ENCODE data around the gene PLEKHM2.

GRCh38 chr1:15322940-15323553 lies 76.0 kb downstream of the FHAD1 start:
- PRO-cap = no peak

DNA sequence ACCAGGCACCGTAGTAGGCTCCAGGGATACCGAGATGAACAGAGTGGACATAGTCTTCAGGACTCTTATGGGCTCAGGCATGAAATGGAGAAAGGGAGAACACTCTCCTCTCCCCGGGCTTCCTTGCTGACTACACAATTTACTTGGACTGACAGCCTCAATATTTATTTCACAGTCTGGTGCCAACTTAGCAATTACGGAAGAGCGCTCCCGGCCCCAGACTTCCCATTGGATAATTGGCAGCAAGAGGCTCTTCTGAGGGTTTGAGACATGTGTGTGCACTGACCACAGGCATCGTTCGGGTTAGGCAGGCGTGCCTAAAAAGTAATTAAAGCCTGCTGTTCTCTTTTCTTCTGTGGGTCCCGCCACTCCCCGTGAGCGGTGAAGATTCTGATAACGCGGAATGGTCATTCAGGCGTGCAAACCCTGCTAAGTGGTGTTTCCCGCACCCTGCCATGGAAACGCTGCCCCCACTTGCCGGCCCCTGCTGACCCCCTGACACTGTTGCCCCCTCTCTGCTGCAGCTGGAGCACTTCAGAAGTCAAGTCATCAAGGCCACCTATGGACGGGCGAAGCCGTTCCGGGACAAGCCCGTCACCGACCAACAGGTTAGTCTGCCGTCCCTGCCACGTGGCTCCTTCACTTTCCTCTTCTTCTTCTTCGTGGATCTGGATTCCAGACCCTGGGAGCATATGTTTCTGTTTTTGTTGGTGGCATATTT lies 79.7 kb downstream of the FHAD1 start:
- PRO-cap = no peak

- PRO-cap = unidirectional peak, minus-strand start at chr1:15338085
Observed at GRCh38 chr1:15337603-15338455, 71.9 kb upstream of the EFHD2 start.

DNA sequence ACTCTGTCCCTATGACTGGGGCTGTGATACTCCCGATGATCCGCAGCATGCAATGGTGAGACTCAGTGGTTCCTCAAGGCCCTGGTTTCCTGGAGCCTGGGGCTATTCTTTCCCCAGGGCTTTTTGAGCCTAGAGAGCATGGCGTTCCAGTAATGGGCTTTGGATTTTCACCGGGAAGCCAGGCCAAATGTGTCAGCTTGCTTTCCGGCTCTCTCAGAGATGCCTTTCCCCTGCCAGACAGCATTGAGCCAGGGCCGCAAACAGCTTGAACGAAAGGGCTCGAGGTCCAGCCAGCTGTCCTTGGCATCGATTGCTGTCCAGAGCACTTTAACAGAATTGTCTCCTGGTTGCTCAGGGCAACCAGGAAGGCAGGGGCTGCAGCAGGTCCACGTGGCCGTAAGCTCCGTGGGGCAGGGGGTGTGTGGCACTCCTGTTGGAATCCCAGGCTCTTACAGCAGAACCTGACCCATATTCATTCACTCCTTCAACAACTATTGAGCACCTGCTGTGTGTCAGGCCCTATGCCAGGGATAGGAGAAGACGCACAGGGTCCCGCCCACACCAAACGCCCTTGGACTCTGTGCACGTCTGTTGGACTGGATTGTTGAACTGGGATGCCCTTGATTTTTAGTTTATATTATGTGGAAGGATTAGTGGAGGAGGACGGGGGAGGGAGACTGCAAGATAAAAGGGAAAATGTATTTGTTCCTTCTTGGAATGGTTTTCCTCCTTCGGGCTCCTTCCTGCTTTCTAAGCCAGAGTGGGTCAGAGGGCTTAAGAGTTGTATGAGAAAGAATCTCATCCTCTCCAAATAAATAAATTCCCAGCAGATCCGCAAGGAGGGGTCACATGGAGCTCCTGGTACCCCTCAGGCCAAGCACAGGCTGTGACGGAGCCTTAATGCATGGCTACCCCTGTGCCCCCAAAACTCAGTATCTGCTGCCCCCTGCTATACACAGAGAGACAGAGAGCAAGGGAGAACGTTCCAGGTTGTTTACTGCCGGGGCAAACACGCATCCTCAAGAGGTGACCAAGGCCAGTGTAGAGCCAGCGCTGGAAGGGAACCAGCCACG lies 38.7 kb upstream of the EFHD2 start:
- PRO-cap = no peak

GRCh38 chr1:15430255-15430578 lies 8.0 kb upstream of the CTRC start:
- PRO-cap = no peak

DNA sequence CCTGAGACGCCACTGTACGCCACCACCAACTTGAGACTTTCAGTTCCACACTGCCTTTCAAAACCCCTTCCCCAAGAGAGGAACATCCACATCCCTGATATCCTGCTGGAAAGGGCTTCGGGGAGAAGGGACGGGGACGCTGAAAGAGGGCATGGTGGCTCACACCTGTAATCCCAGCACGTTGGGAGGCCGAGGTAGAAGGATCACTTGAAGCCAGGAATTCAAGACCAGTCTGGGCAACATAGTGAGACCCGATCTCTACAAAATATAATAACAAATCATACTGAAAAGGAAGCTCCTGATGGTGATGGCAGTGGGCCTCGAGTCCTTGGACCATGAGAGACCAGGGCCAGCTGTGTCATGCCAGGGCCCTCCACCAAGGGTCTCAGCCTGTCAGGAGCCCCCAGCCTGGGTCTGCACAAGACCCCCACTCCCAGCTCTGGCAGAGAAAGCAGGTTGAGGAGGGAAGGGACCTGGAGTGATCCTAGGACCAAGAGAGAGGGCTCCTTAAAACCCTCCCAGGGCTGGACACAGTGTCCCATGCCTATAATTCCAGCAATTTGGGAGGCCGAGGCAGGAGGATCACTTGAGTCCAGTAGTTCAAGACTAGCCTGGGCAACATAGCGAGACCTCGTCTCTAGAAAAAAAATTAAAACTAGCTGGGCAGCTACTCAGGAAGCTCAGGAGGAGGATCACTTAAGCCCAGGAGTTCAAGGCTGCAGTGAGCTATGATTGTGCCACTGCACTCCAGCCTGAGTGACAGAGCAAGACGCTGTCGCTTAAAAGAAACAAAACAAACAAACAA lies 6.6 kb upstream of the CTRC start:
- PRO-cap = no peak

DNA sequence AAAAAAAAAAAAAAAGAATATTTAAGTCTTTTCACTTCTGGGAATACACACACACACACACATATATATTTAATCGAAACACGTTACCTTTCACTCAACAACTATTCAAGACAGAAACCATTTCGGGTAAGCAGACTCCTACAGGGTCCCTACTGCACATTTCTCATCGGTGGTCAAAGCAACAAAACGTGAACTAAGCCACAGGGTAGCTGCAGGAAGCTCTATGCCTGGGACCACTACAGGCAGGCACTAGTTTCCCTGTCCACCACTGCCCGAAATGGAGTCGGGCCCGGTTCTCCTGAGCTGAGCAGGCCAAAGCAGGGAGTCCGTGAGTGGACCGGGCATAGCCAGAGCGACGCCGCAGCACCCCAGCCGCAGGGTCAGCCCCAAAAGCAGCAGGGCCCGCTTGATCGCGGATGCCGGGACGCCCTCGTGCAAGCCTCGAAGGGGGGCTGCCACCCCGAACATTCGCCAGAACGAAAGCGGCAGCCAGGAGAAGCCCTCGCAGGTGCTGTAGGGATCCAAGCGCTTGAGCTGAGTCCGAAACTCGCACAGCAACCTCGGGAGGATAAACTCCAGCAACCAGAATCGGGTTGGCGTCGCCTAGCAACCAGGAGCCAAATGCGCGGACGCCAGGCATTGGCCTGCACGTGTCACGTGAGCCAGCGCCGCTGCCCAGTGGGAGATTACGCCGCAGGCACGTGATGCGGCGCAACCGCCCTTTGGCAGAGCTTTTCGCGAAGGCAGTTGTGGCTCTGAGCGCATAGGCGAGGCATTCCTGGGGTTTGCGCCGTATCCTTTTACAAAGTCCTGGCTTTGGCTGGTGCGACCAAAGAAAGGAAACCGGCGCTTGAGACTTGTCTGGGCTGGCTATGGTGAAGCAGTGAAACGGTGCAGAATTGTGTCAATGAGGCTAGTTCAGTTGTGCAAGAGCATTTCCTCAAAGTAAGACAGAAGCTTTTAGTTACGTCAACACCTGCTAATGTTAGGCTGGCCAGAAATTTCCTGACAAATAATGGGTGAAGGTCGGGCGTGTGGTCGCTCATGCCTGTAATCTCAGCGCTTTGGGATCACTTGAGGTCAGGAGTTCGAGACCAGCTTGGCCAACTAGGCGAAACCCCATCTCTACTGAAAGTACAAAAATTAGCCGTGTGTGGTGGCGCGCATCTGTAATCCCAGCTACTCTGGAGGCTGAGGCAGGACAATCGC lies 13.9 kb upstream of the DDI2 start:
- PRO-cap = bidirectional peak, plus-strand start at position 746 of the sequence, minus-strand start at position 590 of the sequence

DNA sequence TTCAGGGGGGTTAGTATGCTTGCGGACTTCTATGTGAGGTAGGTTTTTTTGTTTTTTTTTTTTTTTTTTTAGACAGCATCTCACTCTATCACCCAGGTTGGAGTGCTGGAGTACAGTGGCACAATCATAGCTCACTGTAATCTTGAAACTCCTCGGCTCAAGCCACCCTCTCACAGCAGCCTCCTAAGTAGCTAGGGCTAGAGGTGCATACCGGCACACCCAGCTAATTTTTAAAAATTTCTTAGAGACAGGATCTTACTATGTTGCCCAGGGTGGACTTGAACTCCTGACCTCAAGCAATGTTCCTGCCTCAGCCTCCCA lies 6.5 kb upstream of the PLEKHM2 start:
- PRO-cap = no peak

DNA sequence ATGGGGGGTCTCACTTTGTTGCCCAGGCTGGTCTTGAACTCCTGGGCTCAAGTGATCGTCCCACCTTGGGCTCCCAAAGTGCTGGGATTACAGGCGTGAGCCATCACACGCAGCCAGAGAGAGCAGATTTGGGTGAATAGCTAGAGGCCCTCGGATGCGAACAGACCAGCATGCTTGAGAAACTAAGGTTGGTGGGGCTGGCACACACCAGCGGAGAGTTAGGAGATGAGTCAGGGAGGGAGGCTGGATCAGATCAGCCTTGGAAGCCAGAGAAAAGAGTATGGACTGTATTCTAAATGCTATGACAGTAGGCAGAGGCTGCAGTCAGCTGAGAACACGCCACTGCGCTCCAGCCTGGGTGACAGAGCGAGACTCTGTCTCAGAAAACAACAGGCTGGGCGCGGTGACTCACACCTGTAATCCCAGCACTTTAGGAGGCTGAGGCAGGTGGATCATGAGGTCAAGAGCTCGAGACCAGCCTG lies 4.0 kb upstream of the PLEKHM2 start:
- PRO-cap = no peak

- PRO-cap = no peak
Observed at GRCh38 chr1:15680893-15681267, 3.2 kb upstream of the PLEKHM2 start.

DNA sequence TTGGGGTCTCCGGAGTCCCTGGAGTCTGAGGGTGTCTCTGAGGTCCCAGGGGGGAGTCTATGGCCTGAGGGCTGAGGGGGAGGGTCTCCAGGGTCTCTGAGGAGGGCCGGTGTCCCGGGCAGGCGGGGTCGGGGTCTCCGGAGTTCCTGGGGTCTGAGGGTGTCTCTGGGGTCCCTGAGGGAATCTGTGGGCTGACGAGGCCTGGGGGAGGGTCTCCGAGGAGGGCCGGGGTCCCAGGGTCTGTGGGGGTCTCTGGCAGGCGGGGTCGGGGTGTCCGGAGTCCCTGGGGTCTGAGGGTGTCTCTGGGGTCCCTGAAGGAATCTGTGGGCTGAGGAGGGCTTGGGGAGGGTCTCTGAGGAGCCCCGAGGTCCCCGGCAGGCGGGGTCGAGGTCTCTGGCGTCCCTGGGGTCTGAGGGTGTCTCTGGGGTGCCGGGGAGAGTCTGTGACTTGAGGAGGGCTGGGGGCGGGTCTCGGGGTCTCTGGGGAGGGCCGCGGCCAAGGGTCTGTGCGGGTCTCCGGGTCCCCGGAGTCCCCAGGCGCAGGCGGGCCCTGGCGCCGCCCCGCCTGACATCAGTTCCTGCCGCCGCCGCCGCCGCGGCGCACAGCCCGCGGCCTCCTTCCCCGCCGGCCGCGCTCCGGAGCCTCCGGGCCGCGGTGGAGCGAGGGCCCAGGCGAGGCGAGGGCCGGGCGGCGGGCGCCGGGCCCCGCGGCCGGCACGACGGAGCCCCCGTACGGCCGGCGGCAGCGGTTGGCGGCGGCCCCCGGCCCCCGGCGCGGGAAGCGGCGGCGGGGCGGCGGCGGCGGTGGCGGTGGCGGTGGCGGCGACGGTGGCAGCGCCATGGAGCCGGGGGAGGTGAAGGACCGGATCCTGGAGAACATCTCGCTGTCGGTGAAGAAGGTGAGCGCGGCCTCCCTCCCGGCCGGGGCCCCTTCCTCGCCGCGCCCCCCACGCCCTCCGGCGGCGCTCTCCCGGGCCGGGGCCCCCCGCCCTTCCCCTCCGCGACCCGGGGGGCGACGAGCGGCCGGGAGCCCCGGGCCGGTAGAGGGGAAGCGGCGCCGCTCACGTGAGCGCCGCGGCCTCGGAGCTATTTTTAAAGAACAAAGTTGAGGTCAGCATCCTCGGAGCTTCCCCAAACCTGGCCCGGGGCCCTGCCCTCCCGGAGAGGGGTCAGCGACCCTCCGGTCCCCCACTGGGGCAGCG lies at the start of gene PLEKHM2:
Gene PLEKHM2 (plus strand): TSS at position 600 of the 1,201 bp plus-strand sequence.
- PRO-cap = bidirectional peak, plus-strand start at position 573 of the sequence, minus-strand start at position 572 of the sequence; bidirectional peak, plus-strand start outside the sequence, minus-strand start at position 1,066 of the sequence

GRCh38 chr1:15714440-15714894 lies 21.6 kb upstream of the SLC25A34 start:
- PRO-cap = bidirectional peak, plus-strand start at chr1:15714813, minus-strand start at chr1:15714609

DNA sequence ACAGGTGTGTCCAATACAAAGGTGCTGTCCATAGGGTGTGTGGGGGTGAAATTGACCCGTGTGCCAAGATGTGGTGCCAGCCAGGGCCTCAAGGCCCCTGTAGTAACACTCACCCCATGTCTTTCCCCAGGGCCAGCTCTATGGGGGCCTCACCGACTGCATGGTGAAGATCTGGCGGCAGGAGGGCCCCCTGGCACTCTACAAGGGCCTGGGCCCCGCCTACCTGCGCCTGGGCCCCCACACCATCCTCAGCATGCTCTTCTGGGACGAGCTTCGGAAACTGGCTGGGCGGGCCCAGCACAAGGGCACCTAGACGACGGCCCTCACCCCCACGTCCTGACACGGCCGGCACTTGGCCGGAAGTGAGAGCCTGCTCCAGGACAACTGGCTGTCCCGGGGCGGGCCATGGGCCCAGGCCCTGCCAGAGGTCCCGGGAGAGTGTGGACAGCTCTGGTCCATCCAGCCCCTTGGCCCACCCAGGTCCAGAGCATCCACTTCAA lies 3.1 kb downstream of the SLC25A34 start:
- PRO-cap = no peak

DNA sequence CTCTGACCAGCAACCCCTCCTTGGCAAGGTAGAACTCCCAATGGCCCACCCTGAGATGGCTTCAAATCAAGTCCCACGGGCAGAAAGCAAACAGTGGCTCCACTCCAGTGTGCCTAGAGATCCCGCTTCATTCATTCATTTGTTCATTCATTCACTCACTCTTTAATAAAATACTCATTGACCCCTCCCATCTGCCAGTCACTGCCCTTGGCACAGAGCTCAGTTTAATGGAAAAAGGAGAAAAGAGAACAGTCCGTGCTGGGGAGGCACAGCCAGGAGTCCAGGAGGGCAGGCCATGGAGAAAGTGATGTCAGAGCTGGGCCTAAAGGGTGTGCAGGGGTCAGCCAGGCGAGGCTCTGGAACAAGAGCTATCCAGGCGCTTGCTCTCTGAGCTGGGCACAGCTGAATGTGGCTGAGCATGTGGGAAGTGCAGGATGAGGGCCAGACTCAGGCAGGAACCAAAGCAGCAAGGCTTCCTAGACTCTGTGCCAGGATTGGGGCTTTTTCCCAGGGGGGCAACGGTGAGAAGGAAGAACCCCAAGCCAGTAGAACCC lies 8.0 kb downstream of the UQCRHL start:
- PRO-cap = no peak

DNA sequence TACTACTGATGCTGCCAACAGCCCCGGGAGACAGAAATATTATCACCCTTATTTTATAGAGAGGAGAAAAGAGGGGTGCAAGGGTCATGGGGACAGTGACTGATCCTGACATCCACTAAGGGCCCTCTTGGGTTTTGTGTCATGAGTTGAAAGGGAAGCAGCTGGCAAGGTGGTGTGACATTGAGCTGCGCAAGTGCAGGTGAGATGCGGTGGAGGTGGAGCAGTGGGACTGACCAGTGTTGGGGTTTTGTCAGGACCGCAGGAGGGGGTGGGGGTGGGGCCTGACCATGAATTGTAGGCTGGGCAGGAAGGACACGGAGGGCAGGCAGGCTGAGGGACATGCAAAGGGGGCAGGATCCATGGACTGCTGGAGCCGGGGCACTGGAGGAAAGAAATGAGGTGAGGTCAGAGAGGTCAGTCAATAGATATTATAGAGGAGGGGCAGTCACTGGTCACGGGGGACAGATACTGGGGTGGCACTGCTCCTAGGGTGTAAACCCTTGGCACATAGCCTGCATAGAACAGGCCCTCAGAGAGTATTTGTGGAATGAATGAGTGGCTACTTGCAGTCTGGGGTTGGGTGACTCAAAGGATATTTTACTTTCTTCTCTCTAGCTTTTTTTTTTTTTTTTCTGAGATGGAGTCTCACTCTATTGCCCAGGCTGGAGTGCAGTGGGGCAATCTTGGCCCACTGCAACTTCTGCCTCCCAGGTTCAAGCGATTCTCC lies 6.5 kb downstream of the UQCRHL start:
- PRO-cap = no peak

- PRO-cap = no peak
Observed at GRCh38 chr1:15836173-15836707, 11.3 kb upstream of the SPEN start.

DNA sequence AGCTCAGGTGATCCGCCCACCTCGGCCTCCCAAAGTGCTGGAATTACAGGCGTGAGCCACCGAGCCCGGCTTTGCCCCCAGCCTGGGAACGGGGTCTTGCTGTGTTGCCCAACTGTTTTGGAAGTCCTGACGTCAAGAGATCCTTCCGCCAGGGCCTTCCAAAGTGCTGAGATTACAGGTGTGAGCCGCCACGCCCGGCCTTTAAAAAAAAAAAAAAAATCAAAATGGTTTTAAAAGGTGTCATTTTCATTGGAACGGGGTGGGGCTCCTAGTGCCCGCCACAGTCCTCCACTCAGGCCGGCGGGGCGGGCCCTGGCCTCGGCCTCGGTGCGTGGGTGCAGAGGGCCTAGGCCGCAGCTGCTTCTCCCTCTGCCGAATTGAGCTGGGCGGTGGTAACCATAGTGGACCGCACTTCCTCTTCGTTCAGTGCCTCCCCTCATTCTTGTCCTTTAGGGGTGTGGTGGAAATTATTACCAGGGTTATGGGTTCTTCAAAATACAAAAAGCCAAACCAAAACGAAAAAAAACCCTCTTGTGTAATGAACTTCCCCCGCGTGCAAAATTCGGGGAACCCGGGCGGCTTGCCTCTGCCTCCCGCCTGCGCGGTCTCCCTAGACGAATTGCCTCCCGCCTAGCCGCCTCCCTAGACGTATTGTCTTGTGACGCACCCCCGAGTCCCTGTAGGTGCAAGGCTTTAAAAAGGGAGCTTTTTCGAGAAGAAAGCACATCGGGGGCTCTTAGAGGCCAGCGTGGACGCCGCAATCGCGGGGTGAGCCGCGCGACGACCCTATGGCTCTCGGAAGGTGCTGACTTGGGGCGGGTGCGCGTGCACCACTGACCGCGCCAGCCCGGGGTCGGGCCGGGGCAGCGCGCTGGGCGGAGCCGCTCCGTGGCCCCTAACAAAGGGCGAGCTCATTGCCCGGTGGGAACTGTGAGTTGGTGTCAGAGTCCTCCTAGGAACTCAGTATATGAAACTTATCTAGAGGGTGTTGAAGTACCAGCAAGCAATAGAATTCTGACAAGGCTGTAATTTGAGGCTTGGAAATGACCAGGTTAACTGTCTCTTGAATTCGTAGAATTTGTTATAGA lies 10.5 kb upstream of the SPEN start:
- PRO-cap = bidirectional peak, plus-strand start at position 928 of the sequence, minus-strand start at position 804 of the sequence

DNA sequence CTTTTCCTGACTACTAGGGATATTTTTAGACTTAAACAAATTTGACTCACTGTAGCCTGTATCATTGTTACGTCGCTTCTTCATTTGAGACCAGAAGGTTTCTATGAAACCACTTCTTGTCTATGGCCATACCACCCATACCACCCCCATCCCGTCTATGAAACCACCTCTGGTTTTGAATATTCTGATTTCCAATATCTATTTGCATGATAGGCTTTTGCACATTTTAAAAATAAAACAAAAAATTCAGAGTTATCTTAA lies 4.6 kb downstream of the SPEN start:
- PRO-cap = no peak

GRCh38 chr1:16030212-16030550 lies 8.3 kb downstream of the CLCNKA start:
- PRO-cap = no peak

- PRO-cap = no peak
Observed at GRCh38 chr1:16138781-16139648, 16.9 kb downstream of the EPHA2 start.